Parotid gland (tissue), 1 donor: ENCODE measurements around a stretch of chr2.

DNA sequence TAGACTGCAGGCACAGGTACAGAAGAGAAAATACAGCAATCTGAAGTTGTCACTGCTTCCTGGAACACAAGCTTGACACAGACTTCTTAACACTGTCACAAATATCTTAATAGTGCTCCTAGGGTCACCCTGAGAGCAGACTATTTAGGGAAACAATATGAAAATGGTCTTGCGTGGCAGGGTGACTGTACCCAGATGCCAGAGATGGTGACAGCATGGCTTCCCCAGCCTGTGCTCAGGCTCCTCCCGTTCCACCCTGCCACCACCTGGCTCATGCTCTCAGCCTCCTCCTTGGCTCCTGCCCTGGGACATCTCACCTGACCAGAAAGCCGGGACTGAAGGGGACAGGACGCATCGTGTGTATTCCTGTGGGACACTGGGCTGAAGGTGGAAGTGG, 111.5 kb downstream of the RAPGEF4 start:
- PRO-cap = no peak

GRCh38 chr2:172928765-172929179, 146.9 kb upstream of the MAP3K20 start:
- PRO-cap = no peak

- PRO-cap = no peak
These were observed 108.6 kb upstream of the MAP3K20 start for GRCh38 chr2:172966973-172967602.

DNA sequence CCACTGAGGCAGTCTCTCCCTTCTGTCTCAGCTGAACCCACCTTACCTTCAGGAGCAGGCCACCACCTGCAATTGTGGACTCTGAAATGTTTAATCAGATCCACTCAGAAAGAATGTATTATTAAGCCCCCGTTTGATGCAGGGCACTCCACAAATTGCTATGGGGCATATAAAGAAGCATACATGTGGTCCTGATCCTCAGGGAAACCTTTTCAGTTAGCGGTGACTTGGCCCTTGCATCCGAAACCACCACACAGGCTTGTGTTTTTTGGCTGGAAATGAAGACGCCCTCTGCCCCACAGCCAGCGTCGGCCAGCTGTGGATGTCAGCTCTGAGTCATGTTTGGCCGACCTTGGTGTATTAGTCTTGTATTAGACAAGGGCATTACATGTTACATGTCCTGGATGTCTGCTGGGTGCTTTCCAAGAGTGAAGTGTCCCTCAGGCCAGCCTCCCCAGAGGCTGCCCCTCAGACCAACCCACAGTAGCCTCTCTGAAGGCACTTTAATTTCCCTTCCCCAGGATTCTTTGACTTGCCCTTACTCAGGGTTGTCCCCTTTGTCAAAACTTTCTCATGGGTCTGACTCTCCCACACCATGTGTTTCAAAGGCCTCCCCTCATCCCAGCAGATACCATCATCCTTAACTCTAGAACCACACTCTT, 107.5 kb upstream of the MAP3K20 start:
- PRO-cap = no peak

GRCh38 chr2:172970592-172971204, 104.9 kb upstream of the MAP3K20 start:
- PRO-cap = no peak

GRCh38 chr2:173076153-173076970, 716 bp downstream of the MAP3K20 start:
- PRO-cap = bidirectional peak, plus-strand start at chr2:173076287, minus-strand start at chr2:173075945; bidirectional peak, plus-strand start at chr2:173076786, minus-strand start at chr2:173076574

- PRO-cap = no peak
These were observed 14.8 kb downstream of the MAP3K20 start for GRCh38 chr2:173090336-173090967.

- PRO-cap = no peak
These were observed 116.5 kb downstream of the MAP3K20 start for GRCh38 chr2:173192064-173192539.

GRCh38 chr2:173195016-173195570, 119.4 kb downstream of the MAP3K20 start:
- PRO-cap = no peak

- PRO-cap = no peak
These were observed 133.6 kb upstream of the CDCA7 start for GRCh38 chr2:173220964-173221638.

- PRO-cap = no peak
These were observed 3.3 kb upstream of the CDCA7 start for GRCh38 chr2:173351391-173351670.

- PRO-cap = no peak
These were observed 214.8 kb downstream of the SP3 start for GRCh38 chr2:173750377-173750841.

DNA sequence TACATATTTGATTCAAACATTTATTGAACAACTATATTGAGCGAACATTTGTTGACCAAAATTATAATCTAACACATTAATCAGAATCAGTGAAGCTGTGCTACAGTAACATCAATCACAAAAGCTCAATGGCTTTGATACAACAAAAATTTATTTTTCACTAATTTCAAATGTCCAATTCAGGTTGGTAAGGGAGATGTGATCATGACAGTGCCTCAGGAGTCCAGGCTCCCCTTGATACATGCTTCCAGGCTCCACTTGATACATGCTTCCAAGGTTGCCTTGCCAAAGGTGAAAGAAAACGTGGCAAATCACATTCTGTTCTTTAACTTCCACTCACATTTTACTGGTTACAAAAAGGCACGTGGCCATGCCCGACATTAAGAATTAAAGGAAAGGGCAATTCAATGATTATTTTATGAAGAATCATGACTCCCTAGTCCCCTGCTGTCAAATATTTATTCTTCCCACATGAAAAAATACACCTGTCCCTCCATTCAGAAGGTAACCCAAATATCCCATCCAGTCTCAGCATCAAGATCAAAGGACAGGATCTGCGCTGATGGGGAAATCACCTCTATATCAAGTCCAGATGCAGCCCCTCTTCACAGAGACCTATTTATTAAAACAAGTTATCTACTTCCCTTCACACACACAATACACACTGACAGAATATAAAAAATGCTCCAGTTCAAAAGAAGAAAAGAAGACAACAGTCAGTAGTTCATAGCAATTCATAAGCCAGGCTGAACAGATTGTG, 36.1 kb downstream of the SP3 start:
- PRO-cap = no peak

GRCh38 chr2:173997196-173997741, 32.1 kb upstream of the SP3 start:
- PRO-cap = no peak

GRCh38 chr2:174003905-174004604, 38.9 kb upstream of the SP3 start:
- PRO-cap = no peak

DNA sequence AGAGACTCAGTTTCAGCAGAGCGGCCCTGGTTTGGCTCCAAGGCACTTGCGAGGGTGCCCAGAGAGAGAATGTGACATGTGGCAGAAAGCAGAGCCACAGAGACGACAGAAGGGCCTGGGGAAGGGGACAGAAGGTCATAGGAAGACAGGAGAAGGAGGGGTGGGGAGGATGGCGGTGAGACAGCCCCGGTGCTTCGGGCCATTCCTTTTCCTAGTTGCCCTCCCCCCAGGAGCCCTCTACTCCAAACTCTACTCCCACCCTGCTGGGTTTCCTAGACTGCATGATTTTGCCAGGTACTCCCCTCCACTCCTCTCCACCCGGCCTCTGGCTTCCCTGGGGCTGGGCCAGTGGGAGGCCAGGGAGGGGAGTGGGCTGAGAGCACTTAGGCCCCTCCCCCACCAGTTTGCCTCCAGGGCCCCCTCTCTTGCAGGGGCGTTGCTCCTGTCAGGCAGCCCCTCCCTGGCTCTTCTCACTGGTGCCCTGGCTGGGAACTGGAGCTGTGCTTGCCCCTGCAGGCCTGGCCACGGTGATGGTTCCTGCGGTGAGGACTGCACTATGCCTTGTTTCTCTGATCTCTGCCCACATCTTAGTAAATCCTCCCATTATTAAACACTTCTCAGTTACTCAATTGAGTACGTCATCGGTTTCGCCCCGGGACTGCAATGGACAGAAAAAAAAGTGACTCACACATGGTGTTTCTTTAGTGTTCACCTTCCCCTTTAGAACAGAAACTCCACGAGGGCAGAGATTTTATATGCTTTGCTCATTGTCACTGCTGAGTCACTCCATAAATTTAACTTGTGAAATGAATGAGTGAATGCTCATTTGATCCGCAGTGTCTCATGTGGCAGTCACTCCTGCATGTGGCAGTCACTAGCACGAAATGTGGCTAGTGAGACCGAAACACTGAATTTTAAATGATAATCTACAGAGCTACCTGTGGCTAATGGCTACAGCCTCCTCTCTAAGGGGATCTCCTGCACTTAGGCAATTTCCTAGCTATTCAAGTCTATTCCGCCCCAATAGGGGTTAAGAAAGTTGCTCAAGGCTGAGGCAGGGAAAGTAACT, 58.8 kb upstream of the SP3 start:
- PRO-cap = no peak

DNA sequence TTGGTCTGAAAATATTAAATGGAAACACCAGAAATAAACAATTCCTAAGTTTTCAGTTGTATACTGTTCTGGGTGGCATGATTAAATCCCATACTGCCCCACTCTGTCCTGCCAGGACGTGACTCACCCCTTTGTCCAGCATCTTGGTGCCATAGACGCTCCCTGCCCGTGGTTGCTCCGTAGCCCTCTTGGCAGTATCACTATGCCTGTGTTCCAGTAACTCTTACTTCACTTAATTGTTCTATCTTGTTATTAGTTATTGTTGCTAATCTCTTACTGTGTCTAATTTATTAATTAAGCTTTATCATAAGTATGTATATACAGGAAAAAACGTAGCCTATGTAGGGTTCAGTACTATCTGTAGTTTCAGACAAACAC, 71.3 kb upstream of the SP3 start:
- PRO-cap = no peak

GRCh38 chr2:174248891-174249177, 502 bp upstream of the OLA1 start:
- PRO-cap = no peak

DNA sequence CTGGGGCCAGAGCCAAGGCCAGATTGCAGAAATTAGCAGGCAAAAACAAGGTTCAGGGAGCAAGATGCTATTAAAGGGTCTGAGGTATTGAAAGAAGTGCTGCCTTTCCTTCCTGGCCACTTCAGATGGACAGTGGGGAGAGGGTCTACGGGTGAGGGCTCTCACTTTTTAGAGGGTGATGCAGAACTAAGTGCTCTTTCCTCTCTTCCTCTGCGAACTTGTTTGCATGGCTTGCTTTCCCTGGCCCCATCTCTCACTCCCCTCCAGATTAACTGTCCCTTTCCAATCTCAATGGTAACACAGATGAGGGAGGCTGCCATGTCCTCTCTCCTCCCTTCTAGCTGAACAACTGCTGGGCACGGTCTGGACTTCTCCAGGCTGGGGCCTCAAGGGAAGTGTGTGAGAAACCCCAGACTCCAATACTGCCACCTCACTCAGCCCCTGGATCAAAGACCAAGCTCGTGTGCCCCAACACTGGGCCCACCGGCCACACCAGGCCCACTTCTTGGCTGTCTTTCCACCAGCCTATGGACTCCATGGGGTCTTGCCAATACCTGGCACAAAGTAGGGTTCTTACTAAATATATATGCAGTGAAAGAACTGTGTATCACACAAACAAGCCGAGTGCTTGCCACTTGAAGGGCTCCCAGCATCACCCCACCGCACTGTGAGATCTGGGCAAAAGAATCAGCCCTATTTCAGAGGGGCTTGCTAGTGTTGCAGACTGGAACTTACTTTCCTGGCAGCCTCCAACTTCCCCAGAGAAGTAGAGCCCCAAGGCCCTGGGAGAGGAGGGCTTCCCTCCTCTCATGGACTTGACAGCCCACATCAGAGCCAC, 8.7 kb downstream of the WIPF1 start:
- PRO-cap = no peak

DNA sequence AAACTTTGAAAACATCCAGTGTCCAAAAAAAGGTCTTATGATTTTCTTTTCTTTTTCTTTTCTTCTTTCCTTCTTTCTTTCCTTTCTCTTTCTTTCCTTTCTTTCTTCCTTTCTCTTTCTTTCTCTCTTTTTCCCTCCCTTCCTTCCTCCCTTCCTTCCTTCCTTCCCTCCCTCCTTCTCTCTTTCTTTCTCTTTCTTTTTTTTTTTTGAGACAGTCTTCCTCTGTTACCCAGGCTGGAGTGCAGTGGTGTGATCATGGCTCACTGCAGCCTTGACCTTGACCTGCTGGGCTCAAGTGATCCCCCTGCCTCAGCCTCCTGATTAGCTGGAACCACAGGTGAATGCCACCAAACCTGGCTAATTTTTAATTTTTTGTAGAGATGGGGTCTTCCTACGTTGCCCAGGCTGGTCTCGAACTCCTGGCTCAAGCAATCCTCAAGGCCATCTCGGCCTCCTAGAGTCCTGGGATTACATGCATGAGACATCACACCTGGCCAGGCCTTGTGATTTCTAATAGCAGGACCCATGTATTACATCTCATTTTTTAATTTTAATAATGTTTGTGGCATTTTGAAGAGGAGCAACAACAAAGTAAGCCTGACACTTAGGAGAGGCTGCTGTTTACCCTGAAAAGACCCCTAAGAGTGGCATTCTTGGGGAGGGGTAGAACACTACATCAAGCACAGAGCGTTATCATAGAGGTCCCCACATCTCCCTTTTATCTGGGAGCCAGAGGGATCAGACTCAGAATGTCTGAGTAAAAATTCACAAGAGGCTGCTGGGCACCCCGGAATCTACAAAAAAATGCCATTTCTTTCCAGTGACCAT, 30.0 kb upstream of the WIPF1 start:
- PRO-cap = no peak